Myometrial cell (primary cell): ENCODE results near the genes CCDC138 and MALL.

DNA sequence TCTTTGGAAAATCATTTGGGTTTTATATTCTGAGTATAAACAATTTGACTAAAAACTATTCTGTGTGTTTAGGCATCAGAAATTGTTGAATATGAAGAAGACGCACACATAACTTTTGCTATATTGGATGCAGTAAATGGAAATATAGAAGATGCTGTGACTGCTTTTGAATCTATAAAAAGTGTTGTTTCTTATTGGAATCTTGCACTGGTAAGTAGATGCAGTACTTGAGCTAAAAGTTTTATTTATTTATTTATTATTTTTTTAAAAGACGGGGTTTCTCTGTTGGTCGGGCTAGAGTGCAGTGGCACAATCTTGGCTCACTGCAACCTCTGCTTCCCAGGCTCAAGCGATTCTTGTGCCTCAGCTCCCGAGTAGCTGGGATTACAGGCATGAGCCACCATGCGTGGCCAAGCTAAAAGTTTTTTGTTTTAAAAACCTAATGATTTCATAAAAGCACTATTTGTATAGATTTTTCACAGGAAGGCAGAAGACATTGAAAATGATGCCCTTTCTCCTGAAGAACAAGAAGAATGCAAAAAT, 33.1 kb upstream of the CCDC138 start:
- RAMPAGE, long total RNA = no peak

DNA sequence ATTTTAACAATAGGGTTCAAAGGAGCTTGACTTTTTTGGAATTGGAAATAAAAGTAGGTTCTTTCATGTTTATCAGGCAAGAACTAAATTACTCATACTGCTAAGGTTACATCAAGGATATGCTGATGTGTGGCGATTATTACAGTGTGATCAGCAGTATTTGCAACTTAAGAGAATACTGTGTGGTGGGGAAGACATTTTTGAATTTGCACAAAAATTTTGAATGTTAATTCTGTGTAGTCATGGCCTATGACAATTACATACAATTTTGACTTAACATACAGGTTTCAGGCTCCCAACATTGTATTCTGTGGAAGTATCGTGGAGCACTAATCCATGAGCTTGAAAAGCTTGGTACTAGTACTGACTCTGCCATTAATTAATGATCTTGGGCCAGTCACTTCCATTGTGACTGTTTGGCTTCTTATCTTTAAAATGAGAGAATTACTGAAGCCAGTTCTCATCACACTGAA, 30.2 kb upstream of the CCDC138 start:
- RAMPAGE, long total RNA = no peak

DNA sequence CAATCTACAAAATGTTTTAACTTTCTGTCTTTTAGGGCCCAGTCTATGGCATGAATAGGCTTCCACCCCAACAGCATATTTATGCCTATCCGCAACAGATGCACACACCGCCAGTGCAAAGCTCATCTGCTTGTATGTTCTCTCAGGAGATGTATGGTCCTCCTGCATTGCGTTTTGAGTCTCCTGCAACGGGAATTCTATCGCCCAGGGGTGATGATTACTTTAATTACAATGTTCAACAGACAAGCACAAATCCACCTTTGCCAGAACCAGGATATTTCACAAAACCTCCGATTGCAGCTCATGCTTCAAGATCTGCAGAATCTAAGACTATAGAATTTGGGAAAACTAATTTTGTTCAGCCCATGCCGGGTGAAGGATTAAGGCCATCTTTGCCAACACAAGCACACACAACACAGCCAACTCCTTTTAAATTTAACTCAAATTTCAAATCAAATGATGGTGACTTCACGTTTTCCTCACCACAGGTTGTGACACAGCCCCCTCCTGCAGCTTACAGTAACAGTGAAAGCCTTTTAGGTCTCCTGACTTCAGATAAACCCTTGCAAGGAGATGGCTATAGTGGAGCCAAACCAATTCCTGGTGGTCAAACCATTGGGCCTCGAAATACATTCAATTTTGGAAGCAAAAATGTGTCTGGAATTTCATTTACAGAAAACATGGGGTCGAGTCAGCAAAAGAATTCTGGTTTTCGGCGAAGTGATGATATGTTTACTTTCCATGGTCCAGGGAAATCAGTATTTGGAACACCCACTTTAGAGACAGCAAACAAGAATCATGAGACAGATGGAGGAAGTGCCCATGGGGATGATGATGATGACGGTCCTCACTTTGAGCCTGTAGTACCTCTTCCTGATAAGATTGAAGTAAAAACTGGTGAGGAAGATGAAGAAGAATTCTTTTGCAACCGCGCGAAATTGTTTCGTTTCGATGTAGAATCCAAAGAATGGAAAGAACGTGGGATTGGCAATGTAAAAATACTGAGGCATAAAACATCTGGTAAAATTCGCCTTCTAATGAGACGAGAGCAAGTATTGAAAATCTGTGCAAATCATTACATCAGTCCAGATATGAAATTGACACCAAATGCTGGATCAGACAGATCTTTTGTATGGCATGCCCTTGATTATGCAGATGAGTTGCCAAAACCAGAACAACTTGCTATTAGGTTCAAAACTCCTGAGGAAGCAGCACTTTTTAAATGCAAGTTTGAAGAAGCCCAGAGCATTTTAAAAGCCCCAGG, 22.9 kb upstream of the CCDC138 start:
- RAMPAGE, long total RNA = no peak

DNA sequence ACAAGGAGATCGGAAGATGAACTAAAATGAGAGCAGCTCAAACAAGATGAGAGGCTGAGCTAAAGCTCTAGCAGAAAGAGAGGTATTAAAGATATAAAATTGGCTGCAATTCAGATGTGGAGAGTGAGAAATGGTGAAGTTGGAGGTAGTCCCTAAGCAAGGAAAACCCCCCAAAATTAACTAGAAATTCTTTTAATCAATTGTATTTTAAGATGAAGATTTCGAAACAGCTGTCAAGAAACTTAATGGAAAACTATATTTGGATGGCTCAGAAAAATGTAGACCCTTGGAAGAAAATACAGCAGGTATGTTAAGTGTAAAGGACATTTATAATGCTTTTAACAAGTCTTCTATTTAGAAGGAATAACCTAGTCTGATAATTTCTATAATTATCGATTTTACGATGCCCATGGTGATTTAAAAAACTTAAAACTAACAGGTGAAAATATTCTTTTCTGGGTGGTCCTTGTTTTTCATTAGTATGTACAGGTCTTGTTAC, 14.2 kb upstream of the CCDC138 start:
- RAMPAGE, long total RNA = no peak

- RAMPAGE, long total RNA = no peak
These were observed 10.9 kb upstream of the CCDC138 start for GRCh38 chr2:108775660-108776178.

- RAMPAGE, long total RNA = no peak
These were observed at the start of gene CCDC138 for GRCh38 chr2:108786056-108786872. Gene CCDC138 (plus strand): TSS chr2:108786771.

DNA sequence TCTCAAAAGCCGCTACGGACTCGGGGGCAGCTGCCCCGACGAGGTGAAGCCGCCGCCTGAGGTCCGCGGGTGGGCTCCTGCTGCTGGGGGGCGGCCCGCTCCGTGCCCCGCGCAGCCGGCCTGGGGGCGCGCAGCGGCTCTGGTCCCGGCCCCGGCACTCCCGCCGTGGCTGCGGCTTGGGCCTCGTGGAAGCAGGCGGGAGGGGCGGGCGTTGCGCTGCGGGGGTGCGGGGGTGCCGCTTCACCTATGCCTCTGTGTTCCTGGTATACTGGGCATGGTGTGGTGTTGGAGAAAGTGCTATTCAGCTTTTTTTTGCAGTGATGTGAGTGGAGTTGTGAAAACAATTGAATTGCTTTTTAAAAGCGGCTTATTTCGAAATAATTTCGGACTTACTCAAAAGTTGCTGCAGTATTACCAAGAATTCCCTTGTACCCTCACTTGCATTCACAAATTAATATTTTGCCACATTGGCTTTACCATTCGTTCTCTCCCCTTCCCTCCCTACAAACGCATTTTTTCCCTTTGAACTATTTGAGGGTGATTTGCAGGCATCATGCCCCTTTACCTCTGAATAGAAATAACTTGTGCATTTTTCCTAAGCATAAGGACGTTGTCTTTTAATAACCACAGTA, 418 bp downstream of the CCDC138 start:
- RAMPAGE, long total RNA = no peak

DNA sequence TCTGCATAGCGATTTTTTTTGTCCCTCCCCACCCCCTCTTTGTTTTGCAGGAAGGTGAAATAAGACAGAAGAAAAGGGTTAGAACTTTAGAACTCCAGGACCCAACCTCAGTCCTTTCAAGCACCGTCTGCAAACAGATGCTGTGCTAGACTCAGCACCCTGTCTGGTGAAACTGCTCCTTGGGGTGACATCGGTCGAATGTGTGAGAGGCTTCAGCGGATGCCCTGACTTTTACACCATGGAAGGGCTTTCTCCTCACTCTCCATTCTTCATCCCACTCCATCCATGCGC, 43.2 kb upstream of the EDAR start:
- RAMPAGE, long total RNA = no peak

DNA sequence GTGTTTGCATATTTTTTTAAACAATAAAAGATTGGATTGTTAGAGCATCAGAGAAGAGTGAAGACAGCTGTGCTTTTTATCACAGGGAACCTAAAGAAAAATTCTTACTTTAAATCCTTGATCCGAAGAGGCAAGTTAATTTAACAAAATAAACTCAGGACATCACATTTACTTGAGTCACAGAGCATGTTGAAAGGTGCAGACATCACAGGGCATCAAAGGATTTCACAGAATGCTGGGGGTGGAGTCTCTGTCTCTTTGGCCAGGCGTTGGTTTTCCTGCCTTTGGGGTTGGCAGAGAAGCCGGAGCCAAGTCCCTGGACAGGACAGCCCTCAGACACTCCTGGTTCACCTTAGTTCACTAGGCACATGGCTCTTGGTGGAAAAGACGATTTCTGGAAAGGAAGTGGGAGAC, 56.3 kb downstream of the SH3RF3 start:
- RAMPAGE, long total RNA = no peak

DNA sequence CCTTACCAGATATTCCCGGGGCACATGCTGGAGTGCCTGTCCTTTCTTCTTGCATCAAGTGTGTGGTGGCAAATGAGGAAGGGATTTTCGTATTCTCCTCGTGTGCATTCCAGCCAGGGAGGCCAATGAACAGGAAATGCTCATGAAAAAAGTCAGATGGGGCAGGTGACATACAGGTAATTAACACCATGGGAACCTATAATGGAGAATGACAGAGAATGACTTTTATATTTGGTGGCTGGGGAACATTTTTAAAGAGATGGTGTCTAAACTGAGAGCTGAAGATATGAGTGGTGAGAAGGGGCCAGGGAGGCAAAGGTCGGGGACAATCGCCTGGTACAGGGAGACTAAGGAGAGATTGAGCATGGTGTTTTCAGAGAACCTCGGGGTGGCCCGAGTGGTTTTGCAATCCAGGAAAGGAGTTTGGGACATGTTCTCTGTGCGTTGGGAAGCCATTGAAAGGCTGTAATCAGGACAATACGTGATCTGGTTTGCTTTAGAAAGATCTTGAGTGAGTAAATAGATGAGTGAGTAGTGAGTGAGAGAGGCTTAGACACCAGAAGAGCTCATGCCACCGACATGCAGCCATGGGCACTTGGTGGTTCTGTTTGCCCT, 114.5 kb downstream of the SH3RF3 start:
- RAMPAGE, long total RNA = no peak

GRCh38 chr2:109352929-109353380, 223.9 kb downstream of the SH3RF3 start:
- RAMPAGE, long total RNA = no peak

DNA sequence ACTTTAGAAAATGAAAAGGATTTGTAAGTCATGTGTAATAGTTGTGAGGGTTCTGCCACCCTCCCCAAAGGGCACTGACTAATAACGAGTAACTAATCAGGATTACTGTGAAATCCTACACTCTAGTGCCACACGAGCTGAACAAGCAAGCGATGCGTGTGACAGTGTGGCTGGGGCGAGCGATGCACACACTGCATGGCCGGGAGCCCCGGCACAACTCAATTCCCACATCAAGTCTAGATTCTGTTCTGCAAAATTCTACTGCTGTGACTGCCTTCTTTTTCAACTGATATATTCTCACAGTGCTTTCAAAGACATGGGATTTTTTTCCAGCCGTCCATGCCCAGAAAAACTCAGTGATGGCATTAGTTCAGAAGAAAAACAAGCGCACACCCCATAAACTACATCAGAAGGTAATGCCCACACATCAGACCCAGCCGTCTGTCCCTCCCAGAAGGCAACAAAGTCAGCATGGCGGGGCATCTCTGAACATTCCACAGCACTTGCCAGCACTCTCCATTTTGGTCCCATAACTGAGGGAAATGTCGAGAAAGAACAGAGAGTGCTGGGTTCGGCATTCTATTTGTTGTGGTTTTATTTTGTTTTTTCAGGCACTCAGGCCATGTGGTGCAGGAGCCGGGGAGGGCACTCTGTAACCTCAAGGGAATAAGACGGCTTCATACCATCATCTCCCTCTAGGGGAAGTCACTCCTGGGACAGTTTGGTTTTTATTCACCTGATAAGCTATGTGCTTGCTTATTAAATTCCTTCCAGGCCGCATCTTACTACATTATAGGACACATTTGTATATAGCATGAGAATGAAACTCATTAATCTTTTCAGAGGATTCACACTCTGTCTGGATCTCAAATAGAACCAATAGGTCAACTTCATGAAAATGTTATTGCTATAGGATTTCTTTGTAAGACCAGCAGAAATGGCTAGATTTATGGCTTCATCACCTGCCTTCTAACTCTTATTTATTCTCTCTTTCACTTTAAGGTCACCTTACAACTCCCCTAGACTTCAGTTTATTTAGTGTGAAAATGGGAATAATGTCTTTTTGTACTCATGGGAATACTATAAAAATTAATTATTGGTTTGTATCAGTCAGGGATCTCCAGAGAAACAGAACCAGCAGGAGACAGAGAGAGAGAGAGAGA, 156.0 kb downstream of the SEPTIN10 start:
- RAMPAGE, long total RNA = no peak

GRCh38 chr2:109480994-109481885, 132.5 kb downstream of the SEPTIN10 start:
- RAMPAGE, long total RNA = no peak

DNA sequence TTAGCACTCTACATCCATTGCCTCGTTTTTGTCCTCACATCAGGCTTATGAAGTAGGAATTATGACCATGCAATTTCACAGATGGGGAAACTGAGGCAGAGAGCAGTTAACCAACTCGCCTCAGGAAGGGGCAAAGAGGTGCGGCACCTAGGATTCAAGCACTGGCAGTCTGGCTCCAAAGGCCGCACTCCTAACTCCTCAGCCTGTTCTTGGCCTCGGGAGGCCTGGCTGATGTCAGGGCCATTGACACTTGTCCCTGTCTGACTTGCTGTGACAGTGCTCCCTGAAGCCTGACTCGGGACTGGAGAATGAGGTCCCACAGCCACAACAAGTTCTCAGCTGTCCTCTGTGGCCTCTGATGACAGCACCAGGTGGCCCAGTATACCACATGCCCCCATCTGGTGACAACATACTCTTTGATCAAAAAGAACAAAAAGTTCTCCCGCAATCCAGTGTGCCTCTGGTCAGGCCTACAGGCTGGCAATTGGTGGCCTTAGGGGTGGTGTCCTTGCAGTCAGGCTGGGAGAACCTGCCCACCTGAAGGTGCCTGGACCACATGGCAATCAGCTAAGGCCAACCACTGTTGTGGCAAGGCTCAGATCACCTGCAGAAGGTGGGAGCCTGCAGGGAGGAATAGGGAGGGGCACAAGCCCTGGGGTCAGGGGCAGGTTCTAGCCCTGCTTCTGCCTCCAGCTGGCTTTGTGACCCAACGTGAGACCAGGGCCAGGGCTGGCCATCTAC, 102.6 kb downstream of the SEPTIN10 start:
- RAMPAGE, long total RNA = no peak

DNA sequence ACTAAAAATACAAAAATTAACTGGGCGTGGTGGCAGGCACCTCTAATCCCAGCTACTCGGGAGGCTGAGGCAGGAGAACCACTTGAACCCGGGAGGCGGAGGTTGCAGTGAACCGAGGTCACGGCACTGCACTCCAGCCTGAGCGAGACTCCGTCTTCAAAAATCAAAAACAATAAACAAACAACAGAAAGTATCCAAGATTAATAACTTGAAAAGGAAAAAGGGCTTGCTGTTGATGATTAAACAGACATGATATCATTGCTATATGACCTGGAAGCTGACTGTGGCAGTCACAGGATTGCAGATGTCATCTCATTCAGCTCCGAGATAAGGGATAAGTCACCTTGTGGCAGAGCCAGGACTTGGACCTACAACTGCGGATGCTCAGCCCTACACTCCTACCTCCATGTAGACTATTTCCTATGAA, 16.8 kb downstream of the SOWAHC start:
- RAMPAGE, long total RNA = no peak

- RAMPAGE, long total RNA = no peak
These were observed 49.5 kb downstream of the SOWAHC start for GRCh38 chr2:109663569-109664177.

GRCh38 chr2:110115388-110116339, at the start of gene MALL:
Gene MALL (minus strand): TSS chr2:110115822.
- RAMPAGE, long total RNA = start-site peak on the minus strand at chr2:110115730-110115824, 1,862 and 1,152 reads in 2 replicates

DNA sequence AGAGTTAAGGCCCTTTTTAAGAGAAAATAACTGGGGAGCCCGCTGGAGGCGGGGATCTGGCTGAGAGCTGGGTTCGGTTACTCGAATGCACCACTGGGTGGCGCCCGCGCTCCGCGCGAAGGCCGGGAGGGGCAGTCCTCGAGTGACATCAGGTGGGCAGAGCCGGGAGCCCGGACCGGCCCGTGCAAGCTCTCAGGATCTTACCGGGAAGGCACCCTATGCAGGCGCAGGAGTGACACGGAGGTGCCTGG, 86.7 kb upstream of the MTLN start:
- RAMPAGE, long total RNA = no peak

DNA sequence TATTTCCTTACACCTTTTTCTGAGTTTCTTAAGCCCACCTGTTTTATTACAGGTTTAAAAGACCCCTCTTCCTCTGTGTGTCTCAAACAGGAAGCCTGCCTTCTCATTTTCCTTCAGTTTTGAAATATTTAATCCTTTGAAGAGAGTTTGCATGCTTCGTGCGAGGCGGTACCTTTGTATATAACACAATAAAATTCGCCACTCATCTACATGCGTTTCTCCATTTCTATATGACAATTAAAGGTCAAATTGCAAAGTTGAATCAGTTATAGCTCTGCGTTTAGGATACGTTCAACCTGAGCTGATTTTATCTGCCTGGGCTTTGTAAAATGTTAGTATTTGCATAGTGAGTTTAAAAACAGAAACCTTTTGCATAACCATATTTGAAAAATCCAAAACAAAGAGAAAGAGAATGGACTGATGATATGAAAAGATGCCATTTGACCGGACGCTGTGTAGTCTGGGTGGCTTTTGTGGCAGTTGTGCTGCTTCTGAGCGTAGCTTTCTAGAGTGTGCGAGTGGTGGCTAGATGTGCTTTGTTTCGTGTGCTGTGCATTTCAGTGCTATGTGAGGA, 126.5 kb downstream of the ACOXL start:
- RAMPAGE, long total RNA = no peak

- RAMPAGE, long total RNA = no peak
These were observed 3.7 kb upstream of the BCL2L11 start for GRCh38 chr2:111116949-111117409.